Measurements from ENCODE around the genes GPX3, SLC36A3 and GLRA1.

DNA sequence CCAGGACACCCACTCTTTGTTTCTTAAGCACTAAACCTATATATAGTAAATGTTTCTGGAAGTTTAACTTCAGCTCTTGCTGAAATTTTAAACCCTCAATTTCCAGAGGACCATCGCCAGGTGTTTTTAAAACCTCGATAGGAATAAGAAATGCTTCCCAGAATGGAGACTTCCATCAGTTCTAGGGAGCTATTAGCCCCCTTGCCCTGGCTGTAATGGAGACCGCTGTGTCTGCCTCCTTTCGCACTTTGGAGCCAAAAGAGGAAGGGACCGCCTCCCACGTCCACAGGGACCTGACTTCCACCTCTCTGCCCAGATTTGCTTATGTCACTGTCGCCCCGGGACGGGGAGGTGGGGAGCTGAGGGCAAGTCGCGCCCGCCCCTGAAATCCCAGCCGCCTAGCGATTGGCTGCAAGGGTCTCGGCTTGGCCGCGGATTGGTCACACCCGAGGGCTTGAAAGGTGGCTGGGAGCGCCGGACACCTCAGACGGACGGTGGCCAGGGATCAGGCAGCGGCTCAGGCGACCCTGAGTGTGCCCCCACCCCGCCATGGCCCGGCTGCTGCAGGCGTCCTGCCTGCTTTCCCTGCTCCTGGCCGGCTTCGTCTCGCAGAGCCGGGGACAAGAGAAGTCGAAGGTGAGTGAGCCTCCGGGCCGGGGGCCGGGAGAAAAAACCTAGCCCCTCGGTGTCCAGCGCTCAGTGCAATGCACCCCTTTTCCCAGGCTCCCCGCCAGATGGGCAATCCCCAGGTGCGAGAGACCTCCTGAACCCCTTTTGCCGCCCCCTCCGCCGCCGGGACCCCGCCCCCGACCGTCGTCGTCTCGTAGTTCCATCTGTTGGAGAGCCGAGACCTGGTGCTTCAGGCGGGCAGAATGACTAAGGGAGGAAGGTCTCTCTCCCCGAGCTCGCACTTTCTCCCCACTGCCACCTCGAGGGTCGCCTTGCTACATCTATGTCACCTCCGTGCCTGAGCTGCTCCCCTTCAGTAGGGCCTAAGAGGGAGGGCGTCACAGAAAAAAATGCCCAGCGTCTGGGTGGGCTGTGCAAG is at the start of gene GPX3:
GPX3 (plus strand) TSS at position 486 of the 1,048 bp plus-strand sequence.
- PRO-cap, 6 experiments = peak in 6 of 6 experiments; most common plus-strand start position 486 of the sequence (in 6); most common minus-strand start position 250 of the sequence (in 2)
- RAMPAGE, long total RNA, 2 experiments = start-site peak on the plus strand in 2 of 2 experiments, centred at positions 479 to 501 of the sequence, 20,487 to 28,543 reads per replicate
- RRBS = 1% methylated on average over 13 of the region's 58 CpGs

DNA sequence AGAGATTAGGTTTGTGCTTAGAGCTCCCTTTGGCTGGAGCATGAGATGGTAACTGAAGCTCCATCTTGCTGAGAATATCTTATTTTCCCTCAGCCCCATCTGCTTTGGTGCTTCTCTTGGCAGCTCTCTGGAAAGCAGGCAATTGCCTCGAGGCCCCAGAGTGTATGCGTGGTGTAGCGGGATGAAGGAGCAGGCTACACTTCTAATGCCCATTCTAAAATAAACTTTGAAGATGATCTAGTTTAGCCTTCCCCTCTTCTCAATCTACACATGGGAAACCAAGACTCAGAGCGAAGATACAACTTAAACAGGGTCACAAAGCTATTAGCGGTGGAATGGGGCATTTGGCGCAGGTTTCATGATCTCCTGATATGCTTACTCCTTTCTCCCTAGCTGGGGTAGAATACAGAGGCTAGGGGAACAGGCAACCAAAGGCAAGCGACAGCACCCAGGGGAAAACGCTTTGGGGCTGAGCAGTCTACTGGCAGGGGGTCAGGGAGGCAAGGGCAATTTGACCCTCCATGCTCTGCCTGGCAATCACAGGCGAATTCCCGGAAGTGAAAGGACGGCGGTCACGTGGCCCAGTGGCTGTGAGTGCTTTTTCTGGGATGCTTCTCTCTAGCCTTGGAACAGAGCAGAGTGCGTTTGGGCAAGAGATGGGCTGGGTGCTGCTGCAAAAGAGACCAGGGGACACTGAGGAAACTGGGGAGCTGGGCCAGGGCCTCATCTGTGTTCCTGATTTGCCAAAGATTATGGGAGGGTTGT is 5.5 kb downstream of the GPX3 start:
- PRO-cap, 6 experiments = peak in 1 of 6 experiments; most common plus-strand start position 642 of the sequence (in 1)
- RAMPAGE, long total RNA, 2 experiments = no peak in any of the 2 experiments
- RRBS = no CpG with 5 or more reads among the region's 14 CpGs

- PRO-cap, 6 experiments = no peak in any of the 6 experiments
- RAMPAGE, long total RNA, 2 experiments = no peak in any of the 2 experiments
- RRBS = no CpG with 5 or more reads among the region's 13 CpGs
These were observed 8.2 kb downstream of the GPX3 start for GRCh38 chr5:151028281-151029200.

DNA sequence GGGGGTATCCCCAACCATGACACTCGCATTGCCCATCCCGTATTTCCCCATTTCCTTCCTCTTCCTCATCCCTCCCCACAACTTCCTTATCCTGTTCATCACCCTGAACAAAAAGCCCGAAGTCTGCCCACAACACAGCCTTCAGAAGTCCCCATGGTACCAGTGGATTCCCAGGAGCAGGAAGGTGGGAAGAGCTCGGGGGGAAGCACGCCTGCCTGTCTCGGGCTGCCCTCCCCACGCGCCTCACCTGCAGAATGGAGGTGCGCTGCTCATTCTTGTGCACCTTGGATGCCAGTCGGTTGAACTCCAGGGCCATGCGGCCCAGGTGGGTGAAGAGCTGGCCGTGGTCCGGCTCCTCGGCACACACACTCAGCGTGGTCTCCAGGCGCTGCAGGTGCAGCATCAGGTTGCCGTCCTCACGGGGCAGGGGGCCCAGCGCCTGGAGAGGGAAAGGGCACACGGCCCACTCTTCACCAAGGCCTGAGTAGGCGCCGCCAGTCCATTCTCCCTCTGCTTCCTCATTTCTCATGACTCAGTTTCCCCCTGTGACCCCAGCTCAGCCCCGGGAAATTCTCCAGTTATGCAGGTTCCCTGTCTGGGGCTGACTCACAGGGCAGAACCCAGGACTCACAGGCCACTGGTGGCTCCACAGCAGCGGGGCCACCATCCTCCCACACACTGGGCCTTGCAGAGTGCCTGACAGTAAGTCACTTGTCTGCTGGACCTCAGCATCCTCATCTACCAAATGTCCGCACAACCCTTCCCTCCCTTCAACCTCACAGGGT is 24.1 kb downstream of the TNIP1 start:
- PRO-cap, 6 experiments = no peak in any of the 6 experiments
- RAMPAGE, long total RNA, 2 experiments = no peak in any of the 2 experiments
- RRBS = no CpG with 5 or more reads among the region's 25 CpGs

DNA sequence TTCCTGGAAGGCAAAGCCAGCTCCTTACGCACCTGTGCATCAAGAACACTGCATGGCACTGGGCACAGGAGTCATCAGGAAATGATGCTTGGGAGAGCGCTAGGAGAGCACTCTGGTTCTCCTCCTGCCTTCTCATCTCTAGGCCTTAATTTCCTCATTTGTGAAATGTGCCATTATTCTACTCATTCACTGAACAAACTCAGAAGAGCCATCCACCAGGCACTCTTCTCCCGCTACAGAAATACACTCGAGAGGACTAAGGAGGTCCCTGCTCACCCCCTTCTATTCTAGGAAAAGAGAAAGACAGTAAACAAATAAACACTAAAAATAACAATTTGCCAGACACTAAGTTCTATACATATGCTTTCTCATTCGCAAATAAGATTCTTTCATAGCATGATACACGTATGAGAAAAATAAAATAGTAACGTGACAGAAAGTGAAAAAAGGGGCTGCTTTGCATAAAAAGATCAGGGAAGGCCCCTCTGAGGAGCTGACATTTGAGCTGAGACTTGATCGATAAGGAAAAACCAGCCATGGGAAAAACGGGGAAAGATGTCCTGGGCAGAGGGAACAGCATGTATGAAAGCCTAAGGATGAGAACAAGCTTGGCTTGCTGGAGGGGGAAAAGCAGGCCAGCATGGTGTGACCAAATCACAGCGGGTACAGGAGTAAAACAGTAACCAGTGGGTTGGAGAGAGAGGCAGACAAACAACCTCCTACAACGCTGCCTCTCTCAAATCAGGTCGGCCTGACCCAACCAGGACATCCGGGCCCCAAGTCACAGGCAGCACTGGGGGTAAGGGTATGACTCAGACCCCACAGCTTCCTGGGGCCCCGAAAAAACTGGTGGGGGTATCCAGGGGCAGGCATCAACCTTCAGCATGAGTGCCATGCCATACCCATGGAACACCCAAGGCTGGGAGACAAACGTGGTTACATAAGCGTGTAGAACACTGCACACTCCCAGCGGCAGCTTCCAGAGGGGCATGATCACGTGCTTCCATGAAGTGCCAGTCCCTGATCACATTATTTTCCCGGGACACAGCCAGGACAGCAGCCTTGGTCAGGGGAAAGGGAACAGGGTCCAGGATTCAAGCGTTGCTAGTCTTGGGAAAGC is 2.3 kb downstream of the TNIP1 start:
- PRO-cap, 6 experiments = peak in 2 of 6 experiments; most common plus-strand start position 1,043 of the sequence (in 1); most common minus-strand start position 932 of the sequence (in 1)
- RAMPAGE, long total RNA, 2 experiments = no peak in any of the 2 experiments
- RRBS = no CpG with 5 or more reads among the region's 20 CpGs

DNA sequence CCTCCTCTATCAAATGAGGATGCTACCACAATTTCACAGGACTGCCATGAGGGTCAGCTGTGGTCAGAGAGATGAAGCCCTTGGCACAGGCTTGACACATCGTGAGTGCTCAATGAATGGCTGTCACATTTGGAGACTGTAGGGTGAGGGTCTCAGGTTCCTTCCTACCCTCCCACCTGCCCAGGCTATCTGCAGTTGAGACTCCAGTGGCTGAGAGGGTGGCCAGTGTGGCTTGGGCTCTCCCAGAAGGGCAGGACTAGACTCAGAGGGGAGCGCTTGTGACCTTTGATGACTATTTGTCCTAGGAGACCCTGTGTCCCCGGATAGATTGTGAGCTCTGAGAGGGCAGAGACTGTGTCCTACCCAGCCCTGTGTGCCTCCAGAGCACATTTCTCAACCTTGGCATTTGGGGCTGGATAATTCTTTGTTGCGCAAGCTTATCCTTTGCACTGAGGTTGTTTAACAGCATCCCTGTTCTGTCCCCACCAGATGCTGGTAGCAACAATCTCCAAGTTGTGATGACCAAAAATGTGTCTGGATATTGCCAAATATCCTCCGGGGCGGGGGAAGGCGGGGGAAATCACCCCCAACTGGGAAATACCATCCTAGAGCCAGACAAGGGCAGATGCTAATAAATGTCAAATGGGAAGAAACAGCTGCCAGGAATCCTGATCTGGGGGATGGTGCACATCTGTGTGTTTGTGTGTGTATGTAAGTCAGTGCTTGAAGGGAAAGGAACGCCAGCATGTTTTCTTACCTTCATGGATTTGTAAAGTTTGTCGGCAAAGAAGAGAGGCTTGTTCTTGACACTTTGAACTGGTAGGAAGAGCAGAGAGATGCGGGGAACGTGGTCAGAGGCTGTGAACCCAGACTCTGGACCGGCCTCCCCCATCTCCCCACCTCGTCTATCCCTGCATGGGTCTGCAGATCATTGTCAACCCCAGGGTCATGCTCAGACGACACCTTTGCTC is 23.9 kb upstream of the TNIP1 start:
- PRO-cap, 6 experiments = no peak in any of the 6 experiments
- RAMPAGE, long total RNA, 2 experiments = no peak in any of the 2 experiments
- RRBS = no CpG with 5 or more reads among the region's 14 CpGs

- PRO-cap, 6 experiments = no peak in any of the 6 experiments
- RAMPAGE, long total RNA, 2 experiments = no peak in any of the 2 experiments
- RRBS = no CpG with 5 or more reads among the region's 6 CpGs
These were observed 20.4 kb upstream of the ANXA6 start for GRCh38 chr5:151177732-151178547.

- PRO-cap, 6 experiments = no peak in any of the 6 experiments
- RAMPAGE, long total RNA, 2 experiments = no peak in any of the 2 experiments
- RRBS = no CpG with 5 or more reads among the region's 21 CpGs
These were observed 14.7 kb downstream of the GM2A start for GRCh38 chr5:151267334-151268390.

- PRO-cap, 6 experiments = no peak in any of the 6 experiments
- RAMPAGE, long total RNA, 2 experiments = no peak in any of the 2 experiments
- RRBS = no CpG with 5 or more reads among the region's 3 CpGs
These were observed at the start of gene SLC36A3 for GRCh38 chr5:151303584-151304078. TSS of gene SLC36A3 (minus strand) at chr5:151303766.

DNA sequence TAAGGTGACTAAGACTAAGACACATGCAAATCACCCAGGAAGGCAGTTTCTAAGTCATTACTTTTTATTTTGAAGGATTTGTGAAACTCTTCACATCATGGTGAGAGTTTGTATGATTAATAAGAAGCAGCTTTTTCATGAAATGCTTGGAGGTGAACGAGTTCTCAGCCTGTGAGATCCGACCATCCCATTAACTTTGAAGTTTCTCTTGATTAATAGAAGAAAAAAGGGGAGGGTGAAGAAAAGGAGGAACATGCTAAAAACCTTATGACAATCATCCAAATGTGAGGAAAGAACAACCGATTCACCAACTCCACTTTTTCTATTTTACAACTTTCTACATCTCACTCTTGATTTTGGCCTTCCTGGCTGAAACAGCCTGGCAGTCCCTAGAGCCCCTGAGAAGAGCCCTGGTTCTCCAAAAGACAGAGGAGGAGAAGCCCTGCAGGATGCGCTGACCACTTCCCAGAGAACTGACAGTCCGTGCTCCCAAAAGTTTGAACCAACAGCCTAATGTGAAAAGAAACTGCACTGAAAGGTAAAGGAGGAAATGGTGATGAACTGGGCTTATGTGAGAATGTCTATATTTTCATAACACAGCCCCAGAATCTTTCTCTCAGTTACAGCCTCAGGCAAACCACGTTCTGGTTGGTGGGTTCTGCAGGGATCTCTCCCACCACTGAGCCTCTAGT is 24.2 kb downstream of the SPARC start:
- PRO-cap, 6 experiments = no peak in any of the 6 experiments
- RAMPAGE, long total RNA, 2 experiments = start-site peak on the minus strand in 1 of 2 experiments, centred at position 87 of the sequence, 211 reads per replicate
- RRBS = no CpG with 5 or more reads among the region's 6 CpGs

- PRO-cap, 6 experiments = peak in 3 of 6 experiments; most common plus-strand start chr5:151665456 (in 3); most common minus-strand start chr5:151665218 (in 1)
- RAMPAGE, long total RNA, 2 experiments = no peak in any of the 2 experiments
- RRBS = no CpG with 5 or more reads among the region's 3 CpGs
These were observed 21.6 kb downstream of the SPARC start for GRCh38 chr5:151665154-151665557.

- PRO-cap, 6 experiments = peak in 2 of 6 experiments; most common plus-strand start chr5:151681383 (in 2); most common minus-strand start chr5:151681079 (in 1)
- RAMPAGE, long total RNA, 2 experiments = no peak in any of the 2 experiments
- RRBS = no CpG with 5 or more reads among the region's 9 CpGs
These were observed 5.8 kb downstream of the SPARC start for GRCh38 chr5:151680652-151681581.

DNA sequence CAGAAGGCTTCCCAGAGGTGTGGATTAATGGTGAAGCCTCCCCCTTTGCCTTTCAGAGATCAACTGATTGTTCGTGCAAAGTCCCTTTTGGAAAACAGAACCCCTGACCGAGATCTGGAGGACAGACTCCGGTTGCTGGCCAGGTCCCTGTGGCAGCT is 510 bp downstream of the SPARC start:
- PRO-cap, 6 experiments = no peak in any of the 6 experiments
- RAMPAGE, long total RNA, 2 experiments = no peak in any of the 2 experiments
- RRBS = no CpG with 5 or more reads among the region's 3 CpGs

DNA sequence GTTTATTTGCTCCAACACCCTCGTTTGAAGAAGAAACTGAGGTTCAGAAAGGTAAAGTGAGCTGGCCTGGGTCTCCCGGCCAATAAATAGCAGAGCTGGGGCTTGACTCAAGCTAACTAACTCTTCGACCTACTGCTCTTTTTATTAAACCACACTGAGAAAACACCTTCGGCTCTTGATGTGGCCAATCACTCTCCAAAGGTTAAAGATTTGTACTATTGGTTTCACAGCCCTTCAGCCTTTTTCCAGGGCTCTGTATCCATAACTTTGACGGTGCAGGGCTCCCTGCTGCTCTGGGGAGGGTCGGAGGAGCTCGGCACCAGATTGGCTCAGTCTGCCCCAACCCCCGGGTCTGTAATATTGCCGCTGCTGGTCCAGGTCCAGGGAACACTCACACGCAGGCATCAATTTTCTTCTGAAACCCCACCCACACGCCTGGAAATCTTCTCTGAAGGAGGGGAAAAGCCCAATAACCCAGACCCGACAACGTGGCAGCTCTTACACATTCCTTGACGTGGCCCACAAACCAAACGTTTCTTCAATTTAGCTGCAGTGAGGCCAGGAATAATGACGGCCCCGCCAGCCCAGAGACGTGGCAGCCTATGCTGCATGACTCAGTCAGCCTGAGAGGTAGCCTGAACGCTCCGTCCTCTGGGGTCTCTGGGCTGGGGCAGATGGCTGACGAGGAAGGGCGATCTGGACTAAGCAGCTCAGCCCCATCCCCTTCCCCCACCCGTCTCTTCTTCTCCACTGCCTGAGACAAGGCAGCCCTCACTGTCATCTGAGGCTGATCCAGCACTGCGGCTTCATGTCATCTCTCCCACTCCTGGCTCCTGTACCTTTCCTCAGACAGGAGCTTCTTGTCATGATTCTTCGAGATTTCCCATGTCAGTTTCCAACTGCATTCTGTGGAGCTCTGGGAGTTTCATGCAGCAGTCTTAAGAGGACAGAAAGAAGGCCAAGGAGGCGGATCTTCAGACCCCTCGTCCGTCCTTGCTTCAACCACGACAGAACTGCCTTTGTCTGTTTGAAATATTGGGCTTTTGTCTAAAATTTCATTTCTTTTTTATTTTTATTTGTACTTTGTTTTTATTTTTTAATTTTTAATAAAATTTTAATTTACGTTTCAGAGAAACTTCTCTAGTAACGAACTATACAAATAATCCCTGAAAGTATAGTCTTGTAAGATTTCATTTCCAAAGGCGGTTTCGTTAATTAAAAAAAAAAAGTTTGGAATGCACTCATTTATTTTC is 9.9 kb upstream of the SPARC start:
- PRO-cap, 6 experiments = peak in 4 of 6 experiments; most common plus-strand start position 469 of the sequence (in 2); most common minus-strand start position 295 of the sequence (in 3)
- RAMPAGE, long total RNA, 2 experiments = no peak in any of the 2 experiments
- RRBS = no CpG with 5 or more reads among the region's 33 CpGs

DNA sequence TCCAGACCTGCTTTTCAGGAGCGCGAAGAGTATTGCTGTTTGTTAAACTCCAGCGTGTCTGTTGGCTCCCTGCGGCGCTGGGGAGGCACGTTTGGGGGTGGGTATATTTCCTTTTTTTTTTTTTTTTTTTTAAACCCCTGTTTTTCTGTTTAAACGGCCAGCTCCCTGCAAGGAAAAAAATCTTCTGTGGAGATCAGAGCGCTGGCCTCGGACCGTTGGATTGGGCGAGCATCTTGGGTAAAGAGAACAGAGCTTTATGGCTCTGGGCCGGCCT is at the start of gene GLRA1:
GLRA1 (minus strand) TSS at position 79 of the 274 bp plus-strand sequence.
- PRO-cap, 6 experiments = no peak in any of the 6 experiments
- RAMPAGE, long total RNA, 2 experiments = no peak in any of the 2 experiments
- RRBS = no CpG with 5 or more reads among the region's 12 CpGs

GRCh38 chr5:152957192-152957657 is 533.2 kb upstream of the GRIA1 start:
- PRO-cap, 6 experiments = no peak in any of the 6 experiments
- RAMPAGE, long total RNA, 2 experiments = no peak in any of the 2 experiments
- RRBS = no CpG with 5 or more reads among the region's 1 CpG

DNA sequence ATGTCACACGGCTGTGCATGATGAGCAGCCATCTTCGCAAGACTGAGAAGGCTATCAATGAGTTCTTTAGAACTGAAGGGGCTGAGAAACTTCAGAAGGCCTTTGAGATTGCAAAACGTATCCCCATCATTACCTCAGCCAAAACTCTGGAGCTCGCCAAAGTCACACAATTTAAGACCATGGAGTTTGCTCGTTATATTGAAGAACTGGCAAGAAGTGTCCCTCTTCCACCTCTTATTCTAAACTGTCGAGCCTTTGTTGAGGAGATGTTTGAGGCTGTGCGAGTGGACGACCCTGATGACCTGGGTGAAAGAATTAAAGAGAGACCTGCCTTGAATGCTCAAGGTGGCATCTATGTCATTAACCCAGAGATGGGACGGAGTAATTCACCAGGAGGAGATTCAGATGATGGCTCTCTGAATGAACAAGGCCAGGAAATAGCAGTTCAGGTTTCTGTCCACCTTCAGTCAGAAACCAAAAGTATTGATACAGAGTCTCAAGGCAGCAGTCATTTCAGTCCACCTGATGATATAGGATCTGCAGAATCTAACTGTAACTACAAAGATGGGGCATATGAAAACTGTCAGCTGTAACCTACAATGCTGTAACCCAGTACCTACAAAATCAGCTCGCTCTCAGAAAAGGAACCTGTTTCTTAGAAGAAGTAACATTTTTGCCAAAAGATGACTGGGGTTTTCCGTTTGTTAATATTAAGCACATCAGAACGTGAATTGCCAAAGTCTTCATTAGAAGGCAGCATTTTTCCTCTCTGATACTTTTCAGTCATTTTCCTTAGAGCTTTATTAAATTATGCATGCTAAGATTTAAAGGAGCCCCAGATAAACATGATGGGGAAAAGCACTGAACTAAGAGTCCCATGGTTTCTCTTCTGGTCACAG is 14.6 kb downstream of the MFAP3 start:
- PRO-cap, 6 experiments = no peak in any of the 6 experiments
- RAMPAGE, long total RNA, 2 experiments = no peak in any of the 2 experiments
- RRBS = no CpG with 5 or more reads among the region's 12 CpGs

DNA sequence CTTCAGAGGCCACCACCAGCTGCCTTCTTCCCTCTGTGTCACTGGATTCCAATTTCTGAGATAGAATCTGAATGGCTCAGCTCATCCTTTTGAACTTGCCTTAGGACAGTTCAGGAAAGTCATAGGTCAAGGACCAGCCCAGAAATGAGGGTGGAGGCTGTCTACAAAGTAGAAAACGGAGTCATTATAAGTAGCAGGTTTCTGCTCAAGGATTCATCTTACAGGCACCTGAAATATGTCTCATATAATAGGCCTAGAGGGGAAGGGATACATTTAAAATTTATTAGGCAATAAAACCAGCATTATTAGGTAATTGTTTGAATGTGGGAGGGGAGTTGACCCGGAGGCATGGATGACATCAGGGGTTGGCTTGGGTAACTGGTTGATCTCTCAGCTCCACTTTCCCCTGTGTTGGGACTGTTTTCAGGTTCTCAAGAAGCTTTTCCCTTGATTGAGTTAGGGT is 11.9 kb upstream of the GALNT10 start:
- PRO-cap, 6 experiments = no peak in any of the 6 experiments
- RAMPAGE, long total RNA, 2 experiments = no peak in any of the 2 experiments
- RRBS = no CpG with 5 or more reads among the region's 2 CpGs

DNA sequence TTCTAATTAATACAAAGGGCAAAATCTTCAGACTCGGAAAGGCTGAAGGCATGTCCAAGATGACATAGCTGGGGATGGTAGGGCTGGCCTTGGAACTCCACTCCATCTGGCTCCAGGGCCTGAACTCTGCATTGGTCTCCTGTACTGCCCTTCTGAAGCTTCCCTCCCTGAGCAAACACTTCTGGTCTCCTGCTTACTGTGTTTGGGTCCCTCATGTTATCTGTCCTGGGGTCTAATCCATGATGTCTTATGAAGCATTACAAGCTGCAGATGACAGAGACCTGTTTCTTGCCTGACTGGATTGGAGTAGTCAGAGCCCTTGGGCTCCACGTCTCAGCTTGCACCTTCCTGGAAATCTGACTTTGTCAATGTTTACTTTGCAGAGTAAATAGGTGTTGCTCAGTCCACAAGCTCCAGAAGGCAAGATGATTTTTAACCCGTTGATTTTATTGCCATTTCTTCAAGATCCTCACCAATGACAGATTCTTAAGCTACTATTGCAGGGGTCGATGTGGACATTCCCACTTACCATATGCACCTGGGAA is 106.2 kb downstream of the GALNT10 start:
- PRO-cap, 6 experiments = no peak in any of the 6 experiments
- RAMPAGE, long total RNA, 2 experiments = no peak in any of the 2 experiments
- RRBS = no CpG with 5 or more reads among the region's 4 CpGs

DNA sequence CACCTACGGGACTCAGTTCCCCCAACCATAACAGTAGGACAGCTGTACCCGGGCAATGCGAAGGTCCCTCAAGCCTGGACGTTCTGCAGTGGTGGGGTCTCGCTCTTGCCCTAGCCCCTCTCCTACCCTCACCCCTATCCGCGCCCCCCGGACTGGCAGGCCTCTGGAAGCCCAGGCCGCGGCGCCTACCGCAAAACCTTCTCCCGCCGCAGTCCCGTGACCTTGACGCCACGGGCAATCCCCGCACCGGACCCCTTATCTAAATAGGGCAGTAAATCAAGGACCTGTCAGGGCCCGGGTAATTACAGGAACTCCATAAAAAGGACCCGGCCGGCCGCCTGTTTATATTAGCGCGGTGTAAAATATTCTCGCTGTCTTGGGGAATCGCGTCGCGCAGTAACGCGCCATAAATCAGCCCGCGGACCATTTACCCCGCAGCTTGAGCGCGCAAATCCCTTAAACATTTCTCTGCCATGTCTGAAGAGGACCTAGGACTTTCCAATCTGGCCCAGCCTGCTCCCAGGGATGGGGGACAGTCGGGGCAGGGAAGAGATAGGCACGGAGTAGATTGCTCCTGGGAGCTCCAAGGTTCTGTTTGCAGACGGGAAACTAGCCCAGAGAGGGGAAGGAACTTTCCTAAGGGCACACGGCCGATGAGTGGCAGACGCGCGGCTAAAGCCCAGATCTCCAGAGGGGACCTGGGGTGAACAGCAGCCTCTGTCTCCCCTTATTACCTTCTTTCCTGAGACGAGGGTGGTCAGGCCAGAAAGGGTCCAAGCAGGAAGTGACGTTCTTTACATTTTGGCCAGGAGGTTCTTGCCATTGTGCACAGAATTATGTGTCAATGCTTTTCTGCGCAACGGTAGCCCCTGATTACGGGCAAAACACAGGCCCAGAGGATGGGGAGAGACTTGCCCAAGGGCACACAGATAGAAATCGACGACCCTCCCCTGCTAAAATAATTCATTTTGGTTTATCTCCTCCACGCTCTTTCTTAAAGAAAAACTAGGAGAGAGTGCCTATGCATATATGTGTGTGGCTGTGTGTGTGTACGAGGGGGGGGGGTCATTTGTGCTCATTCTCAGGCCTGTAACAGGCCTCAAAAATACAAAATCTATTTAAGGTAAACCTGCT is 4.8 kb upstream of the HAND1 start:
- PRO-cap, 6 experiments = no peak in any of the 6 experiments
- RAMPAGE, long total RNA, 2 experiments = no peak in any of the 2 experiments
- RRBS = 8% methylated on average over 14 of the region's 54 CpGs

All from heart left ventricle (tissue), 7 donors.